A549 (cell line): Measurements from ENCODE around the genes SLC30A5 and BDP1.

- PRO-cap: no peak
CAGE:
- cytosol, long polyA plus RNA: no peak
- long polyA plus RNA: no peak
- nucleus, long polyA plus RNA: no peak
Observed at GRCh38 chr5:66960809-66961213, 235.8 kb downstream of the CD180 start.

DNA sequence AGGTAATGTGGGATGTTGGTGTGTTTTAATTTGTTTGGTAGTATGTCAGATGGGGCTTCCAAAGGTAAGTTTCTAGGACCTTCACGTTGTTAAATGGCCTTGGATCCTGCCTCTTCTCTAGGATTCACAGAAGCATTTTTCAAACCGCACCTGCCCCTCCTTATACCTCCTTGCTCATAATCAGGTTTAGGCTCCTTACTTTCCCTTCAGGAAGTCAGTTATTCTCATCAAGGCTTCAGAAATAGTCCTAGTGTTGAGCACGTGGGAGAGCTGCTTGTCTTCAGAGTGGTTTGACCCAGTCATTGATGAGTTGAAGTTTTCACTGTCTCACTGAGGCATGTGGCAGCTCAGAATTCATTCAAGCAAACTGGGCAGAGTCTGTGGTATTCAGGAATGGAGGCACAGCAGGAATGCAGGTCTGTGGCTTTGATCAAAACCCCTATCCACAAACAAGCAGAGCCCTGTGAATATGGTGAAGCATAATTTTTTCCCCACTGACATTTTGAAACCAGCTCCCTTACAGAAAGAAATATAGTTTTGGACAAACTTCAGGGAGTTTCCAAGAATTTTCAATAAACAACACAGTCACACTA lies 207.4 kb downstream of the CD180 start:
- PRO-cap: no peak
CAGE:
- cytosol, long polyA plus RNA: no peak
- long polyA plus RNA: no peak
- nucleus, long polyA plus RNA: no peak

DNA sequence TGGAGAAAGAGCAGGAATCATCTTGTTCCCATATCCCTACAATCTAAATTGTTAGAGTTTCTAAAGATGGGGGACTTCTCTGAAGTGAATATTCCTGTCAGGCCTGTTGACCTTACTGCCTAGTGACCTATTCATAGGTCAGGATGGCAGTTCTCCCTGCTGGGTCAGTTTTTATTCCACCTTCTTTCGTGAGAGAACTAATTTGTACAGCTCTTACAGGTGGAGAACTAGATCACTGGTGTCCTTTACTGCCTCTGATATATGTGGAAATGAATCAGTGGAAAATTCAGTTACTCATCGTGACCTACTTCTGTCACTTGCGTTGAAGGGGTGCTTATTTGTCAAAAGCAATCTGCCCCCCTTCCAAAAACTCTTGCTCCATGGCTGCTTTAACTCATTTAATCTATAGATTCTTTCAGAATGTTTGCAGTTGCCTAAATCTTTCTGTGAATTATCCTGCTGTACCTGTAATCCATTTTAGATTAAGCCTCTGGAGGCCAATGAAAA lies 164.9 kb downstream of the CD180 start:
- PRO-cap: no peak
CAGE:
- cytosol, long polyA plus RNA: no peak
- long polyA plus RNA: no peak
- nucleus, long polyA plus RNA: no peak

- PRO-cap: no peak
CAGE:
- cytosol, long polyA plus RNA: no peak
- long polyA plus RNA: no peak
- nucleus, long polyA plus RNA: no peak
Observed at GRCh38 chr5:67166476-67167087, 30.0 kb downstream of the CD180 start.

DNA sequence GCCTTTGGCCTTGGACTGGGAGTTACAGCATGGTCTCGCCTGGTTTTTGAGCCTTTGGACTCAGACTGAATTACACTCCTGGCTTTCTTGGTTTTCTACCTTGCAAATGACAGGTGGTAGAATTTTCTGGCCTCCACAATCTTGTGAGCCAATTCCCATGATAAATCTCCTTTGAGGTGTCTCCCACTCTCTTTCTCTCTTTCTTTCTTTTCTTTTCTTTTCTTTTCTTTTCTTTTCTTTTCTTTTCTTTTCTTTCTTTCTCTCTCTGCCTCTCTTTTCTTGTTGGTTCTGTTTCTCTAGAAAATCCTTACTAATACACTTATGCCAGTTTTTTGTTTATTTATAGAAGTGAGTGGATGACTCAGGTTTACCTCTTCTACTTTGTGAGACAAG lies 60.7 kb upstream of the CD180 start:
- PRO-cap: no peak
CAGE:
- cytosol, long polyA plus RNA: no peak
- long polyA plus RNA: no peak
- nucleus, long polyA plus RNA: no peak

DNA sequence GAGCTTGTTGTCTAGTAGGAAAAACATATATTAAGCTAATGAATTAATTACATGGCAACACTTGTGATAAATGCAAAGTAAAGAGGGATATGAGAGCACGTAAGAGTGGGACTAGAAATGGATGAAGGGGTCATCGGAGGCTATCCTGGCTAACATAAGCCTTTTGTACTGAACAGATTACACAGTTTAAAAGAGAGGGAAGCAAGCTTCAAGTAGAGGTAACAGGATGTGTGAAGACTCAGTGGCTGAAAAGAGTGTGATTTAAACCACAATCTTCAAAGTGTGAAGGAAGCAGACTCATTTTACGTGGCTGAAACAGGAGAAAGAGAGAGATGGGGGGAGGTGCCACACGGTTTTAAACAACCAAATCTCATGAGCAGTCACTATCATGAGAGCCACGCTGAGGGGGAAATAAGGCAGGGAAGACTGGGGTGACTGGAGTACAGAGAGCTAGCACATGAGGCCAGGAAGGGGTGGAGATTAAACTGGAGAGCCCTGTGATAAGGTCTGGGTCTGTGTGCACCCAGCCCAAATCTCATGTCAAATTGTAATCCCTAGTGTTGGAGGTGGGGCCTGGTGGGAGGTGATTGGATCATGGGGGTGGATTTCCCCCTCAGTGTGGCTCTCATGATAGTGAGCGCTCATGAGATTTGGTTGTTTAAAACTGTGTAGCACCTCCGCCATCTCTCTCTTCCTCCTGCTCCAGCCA lies 318.4 kb upstream of the CD180 start:
- PRO-cap: no peak
CAGE:
- cytosol, long polyA plus RNA: no peak
- long polyA plus RNA: no peak
- nucleus, long polyA plus RNA: no peak

GRCh38 chr5:67549190-67549731 lies 352.7 kb upstream of the CD180 start:
- PRO-cap: no peak
CAGE:
- cytosol, long polyA plus RNA: no peak
- long polyA plus RNA: no peak
- nucleus, long polyA plus RNA: no peak

GRCh38 chr5:67659249-67659649 lies 462.6 kb upstream of the CD180 start:
- PRO-cap: no peak
CAGE:
- cytosol, long polyA plus RNA: no peak
- long polyA plus RNA: no peak
- nucleus, long polyA plus RNA: no peak

- PRO-cap: no peak
CAGE:
- cytosol, long polyA plus RNA: no peak
- long polyA plus RNA: no peak
- nucleus, long polyA plus RNA: no peak
Observed at GRCh38 chr5:67799693-67800105, 415.9 kb upstream of the PIK3R1 start.

DNA sequence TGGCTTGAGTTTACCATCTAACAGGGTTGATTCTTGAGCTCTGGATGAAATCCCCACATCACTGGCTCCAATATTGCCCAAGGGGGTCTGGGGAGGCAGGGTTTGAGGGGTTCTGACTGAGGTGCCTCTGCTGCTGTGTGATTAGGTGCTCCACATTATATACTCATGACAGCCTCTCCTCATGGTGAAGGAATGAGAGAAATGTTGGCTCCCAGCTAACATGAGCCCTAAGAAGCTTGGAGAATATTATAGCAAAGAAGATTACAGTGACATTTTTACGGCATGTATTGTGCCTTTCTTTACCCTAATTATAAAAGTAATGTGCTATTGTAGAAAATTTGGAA lies 229.6 kb upstream of the PIK3R1 start:
- PRO-cap: no peak
CAGE:
- cytosol, long polyA plus RNA: no peak
- long polyA plus RNA: no peak
- nucleus, long polyA plus RNA: no peak

DNA sequence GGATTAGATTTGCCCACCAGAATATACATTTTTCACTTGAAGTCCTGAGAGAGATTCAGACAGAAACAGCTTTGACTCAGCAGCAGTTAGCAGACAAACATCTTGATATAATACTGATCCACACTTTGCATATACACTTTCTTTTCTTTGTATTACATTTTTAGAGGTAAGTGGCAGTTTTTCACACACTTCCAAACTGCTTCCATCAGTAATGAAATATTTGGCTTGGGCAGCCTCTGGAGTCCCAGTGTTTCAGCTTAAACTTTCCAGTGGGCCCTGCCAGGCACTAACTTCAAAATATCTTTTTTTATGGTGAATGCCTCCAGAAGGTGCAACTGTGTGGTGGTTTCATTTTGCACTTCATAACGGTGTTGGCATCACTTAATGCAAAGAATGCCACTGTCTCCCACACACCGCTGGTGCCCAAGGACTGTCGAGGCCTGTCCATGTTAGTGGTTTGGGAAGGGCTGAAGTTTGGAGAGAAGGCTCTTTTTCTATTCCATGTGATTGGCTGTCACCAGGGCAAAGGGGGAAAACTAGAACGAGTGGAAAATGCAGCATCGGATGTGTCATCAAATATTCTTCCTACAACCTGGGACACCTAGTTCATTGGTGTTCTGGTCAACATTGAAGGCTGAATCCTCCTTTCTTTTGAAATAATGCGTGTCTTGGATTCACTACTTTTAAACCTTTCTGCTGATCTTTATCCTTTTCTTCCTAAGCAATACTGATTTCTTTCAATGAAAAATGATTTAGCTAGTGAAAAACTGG lies 53.1 kb downstream of the PIK3R1 start:
- PRO-cap: no peak
CAGE:
- cytosol, long polyA plus RNA: no peak
- long polyA plus RNA: no peak
- nucleus, long polyA plus RNA: no peak

DNA sequence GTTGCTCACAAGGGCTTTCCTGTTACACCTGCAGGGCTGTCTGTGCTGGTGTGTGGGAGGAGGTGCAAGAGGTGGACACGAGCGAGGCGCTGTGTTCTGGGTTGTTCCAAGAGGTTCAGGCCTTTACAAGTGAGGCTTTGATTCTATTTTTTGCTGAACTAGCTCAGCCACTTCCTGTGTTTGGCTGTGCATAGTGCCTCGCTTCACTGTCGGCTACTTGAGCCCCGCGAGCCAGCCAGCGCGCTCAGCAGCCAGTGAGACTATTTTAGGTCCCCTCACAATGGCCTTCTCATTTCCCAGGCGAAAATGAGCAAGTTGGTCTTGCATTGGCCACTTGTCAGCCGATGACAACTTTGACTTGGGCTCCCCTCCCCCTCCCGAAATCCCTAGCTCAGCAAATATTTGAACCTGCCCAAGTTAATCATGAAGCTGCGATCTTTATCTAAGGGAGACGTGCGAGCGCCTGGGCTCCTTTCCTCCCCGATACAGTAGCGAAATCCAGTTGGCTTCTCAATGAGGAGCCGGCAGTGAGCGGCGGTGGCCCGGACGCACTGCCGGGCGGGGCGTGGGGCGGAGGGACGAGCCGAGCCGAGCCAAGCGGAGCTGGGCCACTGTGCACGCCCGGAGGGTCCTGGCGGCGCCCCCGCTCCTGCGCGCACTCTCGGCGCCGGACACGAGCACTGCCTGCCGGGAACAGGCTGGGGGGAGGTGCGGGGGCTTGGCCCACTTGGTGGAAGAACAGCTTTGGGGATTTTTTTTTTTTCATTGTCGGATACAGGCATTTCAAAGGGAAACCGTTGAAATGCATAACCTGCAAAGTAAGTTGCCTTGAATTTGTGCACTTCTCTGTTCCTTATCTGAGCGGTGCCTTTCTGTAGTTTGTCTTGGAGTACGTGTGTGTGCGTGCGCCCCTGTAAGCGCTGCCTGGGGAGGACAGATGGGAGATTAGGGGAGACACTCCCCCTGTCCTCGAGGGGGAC lies 72.7 kb downstream of the PIK3R1 start:
- PRO-cap: no peak
CAGE:
- cytosol, long polyA plus RNA: no peak
- long polyA plus RNA: no peak
- nucleus, long polyA plus RNA: no peak

GRCh38 chr5:68288914-68289016 lies 73.2 kb downstream of the PIK3R1 start:
- PRO-cap: no peak
CAGE:
- cytosol, long polyA plus RNA: no peak
- long polyA plus RNA: no peak
- nucleus, long polyA plus RNA: no peak

GRCh38 chr5:68420531-68421214 lies 205.1 kb downstream of the PIK3R1 start:
- PRO-cap: no peak
CAGE:
- cytosol, long polyA plus RNA: no peak
- long polyA plus RNA: no peak
- nucleus, long polyA plus RNA: no peak

- PRO-cap: no peak
CAGE:
- cytosol, long polyA plus RNA: no peak
- long polyA plus RNA: no peak
- nucleus, long polyA plus RNA: no peak
Observed at GRCh38 chr5:68456686-68457265, 241.2 kb downstream of the PIK3R1 start.

GRCh38 chr5:68657282-68657791 lies 436.5 kb upstream of the SLC30A5 start:
- PRO-cap: no peak
CAGE:
- cytosol, long polyA plus RNA: no peak
- long polyA plus RNA: no peak
- nucleus, long polyA plus RNA: no peak

GRCh38 chr5:69093977-69095030 lies at the start of gene SLC30A5:
Gene SLC30A5 (plus strand): TSS chr5:69094014.
- PRO-cap: bidirectional peak, plus-strand start at chr5:69094070, minus-strand start at chr5:69093780
CAGE:
- cytosol, long polyA plus RNA: no peak
- long polyA plus RNA: no peak
- nucleus, long polyA plus RNA: no peak

DNA sequence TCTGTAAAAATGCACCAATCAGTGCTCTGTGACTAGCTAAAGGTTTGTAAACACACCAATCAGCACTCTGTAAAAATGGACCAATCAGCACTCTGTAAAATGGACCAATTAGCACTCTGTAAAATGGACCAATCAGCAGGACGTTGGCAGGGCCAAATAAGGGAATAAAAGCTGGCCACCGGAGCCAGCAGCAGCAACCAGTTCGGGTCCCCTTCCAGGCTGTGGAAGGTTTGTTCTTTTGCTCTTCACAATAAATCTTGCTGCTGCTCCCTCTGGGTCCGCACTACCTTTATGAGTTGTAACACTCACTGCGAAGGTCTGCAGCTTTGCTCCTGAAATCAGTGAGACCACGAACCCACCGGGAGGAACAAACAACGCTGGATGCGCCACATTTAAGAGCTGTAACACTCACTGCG lies 26.0 kb upstream of the OCLN start:
- PRO-cap: no peak
CAGE:
- cytosol, long polyA plus RNA: no peak
- long polyA plus RNA: no peak
- nucleus, long polyA plus RNA: no peak

GRCh38 chr5:69502276-69503091 lies 9.9 kb downstream of the OCLN start:
- PRO-cap: no peak
CAGE:
- cytosol, long polyA plus RNA: no peak
- long polyA plus RNA: no peak
- nucleus, long polyA plus RNA: no peak

DNA sequence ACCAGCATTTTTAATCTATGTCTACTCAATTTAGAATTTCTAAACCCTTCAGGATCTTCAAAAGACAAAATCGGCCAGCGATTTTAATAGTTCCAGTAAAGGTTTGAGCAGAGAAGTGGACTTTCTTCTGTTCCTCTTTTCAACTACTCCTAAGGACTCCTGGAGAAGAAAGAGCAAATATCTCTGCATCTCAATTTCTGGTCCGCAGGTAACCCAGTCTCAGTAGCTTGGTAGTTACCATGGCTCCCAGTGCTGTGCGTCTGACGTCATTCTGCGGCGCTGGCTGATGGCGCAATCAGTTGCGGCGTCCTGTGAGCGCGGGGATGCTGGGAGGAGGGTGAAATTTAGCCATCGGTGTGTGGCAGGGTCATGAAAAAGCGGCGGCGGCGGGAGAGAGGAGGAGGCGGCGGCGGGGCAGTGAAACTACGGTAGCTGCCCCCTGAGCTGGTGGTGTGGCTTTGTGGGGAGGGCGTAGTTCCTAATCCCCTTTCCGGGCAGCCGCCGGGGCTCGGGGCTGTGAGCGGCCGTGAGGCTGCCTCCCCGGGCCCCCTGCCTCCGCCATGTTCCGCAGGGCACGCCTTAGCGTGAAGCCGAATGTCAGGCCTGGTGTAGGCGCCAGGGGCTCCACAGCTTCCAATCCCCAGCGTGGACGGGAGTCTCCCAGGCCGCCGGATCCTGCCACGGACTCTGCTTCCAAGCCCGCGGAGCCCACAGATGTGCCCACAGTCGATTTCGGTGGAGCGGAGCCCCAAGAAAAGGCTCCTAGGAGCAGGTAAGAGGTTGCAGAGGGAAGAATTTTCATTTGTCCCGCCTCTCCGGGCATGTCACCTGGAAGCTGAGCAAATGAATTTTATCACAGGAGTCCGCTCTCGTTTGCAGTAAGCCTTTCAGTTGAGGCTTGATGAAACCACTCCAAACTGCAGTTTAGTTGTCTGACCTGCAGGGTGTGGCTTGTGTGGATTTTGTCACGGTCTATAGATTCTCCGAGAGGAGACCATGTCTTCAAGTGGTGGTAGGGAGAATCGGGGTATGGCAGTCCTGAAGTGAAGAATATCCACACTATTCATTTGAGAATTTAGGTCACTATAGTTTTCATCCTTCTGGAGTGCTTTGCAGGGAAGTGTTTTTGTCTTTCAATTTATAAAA lies at the start of gene BDP1:
Gene BDP1, plus strand, starts transcription at position 334 of the 1,146 bp plus-strand sequence.
- PRO-cap: bidirectional peak, plus-strand start at position 370 of the sequence, minus-strand start at position 138 of the sequence; bidirectional peak, plus-strand start at position 675 of the sequence, minus-strand start at position 563 of the sequence
CAGE:
- cytosol, long polyA plus RNA: no peak
- long polyA plus RNA: start-site peak on the plus strand centred at position 329 of the sequence, 51 bp wide, 194 and 102 reads in 2 replicates
- nucleus, long polyA plus RNA: no peak